ENCODE measurements around the gene MFSD11.

DNA sequence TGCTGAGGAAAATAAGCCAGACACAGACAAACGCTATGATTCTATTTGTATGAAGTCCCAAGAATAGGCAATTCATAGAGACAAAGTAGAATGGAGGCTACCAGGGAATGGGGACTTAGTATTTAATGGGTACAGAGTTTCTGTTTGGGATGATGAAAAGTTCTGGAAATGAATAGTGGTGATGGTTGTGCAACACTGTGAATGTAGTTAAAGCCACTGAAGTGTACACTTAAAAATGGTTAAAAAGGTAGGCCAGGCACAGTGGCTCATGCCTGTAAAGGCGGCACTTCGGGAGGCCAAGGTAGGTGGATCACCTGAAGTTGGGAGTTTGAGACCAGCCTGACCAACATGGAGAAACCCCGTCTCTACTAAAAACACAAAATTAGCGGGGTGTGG is 3.2 kb downstream of the PRPSAP1 start:
- RRBS = no CpG with 5 or more reads among the region's 5 CpGs

DNA sequence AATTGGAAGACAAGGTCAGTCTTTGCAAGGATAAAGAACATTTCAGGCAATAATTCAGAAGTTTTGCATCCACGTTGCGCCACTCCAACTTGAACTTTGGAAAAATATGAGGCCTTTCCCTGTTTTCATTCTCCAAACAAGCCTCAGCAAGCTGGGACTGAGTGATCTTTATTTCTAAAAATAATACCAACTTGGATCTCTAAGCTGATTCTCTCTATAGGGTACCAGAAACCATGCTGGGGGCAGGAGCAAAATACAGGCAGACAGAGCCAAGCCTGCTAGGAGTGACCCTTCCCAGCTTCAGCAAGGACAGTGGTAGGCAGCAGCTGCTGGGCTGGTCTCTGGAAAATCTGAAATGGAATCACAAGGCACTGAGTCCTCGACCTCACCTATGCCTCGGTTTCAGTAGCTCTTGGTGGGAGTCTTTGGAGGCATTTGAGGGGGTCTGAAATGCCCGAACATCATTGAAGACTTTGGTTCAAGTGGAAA is 8.1 kb upstream of the PRPSAP1 start:
- RRBS = no CpG with 5 or more reads among the region's 5 CpGs

DNA sequence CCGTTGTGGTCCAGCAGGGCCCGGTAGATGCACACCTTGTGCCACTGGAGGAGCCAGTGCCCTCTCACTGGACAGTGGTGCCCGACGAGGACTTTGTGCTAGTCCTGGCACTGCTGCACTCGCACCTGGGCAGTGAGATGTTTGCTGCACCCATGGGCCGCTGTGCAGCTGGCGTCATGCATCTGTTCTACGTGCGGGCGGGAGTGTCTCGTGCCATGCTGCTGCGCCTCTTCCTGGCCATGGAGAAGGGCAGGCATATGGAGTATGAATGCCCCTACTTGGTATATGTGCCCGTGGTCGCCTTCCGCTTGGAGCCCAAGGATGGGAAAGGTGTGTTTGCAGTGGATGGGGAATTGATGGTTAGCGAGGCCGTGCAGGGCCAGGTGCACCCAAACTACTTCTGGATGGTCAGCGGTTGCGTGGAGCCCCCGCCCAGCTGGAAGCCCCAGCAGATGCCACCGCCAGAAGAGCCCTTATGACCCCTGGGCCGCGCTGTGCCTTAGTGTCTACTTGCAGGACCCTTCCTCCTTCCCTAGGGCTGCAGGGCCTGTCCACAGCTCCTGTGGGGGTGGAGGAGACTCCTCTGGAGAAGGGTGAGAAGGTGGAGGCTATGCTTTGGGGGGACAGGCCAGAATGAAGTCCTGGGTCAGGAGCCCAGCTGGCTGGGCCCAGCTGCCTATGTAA is 2.8 kb downstream of the SPHK1 start:
- RRBS = no CpG with 5 or more reads among the region's 23 CpGs

- RRBS = 97% methylated on average over 11 of the region's 22 CpGs
Observed at GRCh38 chr17:76390213-76390945, 6.0 kb downstream of the SPHK1 start.

- RRBS = no CpG with 5 or more reads among the region's 4 CpGs
Observed at GRCh38 chr17:76425705-76426213, 27.2 kb downstream of the UBE2O start.

DNA sequence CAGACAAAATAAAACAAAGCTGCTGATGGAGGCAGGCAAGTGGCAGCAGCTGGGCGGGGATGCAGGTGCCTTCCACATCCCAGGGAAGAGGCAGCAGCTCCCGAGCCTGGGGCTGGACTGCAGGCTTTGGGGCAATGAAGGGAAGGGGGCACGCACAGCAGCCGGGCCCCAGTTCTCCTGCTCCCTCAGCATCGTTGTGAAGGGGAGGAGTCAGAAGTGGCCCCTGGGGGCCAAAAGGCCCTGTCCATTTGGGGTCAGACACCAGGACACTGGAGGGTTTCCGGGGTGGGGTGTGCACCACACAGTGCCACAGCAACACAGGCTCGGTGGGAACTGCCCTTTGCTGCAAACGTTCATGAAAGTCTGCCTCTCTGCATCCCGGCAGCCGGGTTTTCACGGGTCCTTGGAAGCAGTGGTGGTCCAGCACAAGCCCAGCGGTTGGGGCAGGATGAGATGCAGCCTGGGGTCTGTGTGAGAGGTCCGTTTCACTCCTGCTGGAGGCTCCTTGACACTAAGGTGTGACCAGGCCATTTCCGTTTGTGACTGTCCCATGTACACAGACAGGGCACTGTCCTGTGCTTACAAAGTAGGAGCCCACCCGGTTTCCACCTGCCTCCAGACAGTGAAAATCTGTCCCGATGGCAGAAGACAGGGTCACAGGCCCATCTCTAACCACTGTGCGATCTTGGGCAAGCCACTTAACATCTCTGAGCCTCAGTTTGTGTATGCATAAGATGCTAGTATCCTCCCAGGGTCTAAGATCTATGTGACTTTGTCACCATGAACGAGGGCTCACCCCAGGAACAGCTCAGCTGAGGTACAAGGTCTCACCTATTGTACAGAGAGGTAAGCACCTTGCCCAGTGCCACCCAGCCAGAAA is 6.2 kb downstream of the RHBDF2 start:
- RRBS = 64% methylated on average over 3 of the region's 18 CpGs

- RRBS = no CpG with 5 or more reads among the region's 19 CpGs
Observed at GRCh38 chr17:76506335-76506785, 5.1 kb upstream of the RHBDF2 start.

DNA sequence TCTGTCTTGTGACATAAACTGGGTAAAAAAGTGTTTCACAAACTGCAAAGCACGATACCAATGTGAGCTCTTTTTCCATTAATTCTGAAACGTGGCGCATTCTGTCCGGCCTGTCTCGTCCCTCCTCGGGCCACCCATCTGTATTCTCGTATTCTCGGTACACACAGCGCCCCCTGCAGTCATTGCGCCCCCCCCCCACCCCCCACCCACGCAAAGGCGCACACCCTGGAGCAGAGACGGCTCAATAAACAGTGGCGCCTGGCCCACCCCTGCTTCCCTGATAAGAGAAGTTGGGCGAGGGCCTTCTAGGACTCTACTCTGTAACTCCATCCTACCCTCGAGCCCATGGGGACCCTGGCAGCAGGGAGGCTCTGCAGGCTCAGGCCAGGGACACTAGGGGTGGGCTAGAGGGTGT is 8.6 kb downstream of the CYGB start:
- RRBS = no CpG with 5 or more reads among the region's 16 CpGs

- RRBS = no CpG with 5 or more reads among the region's 16 CpGs
Observed at GRCh38 chr17:76560865-76561985, 21.4 kb downstream of the PRCD start.

DNA sequence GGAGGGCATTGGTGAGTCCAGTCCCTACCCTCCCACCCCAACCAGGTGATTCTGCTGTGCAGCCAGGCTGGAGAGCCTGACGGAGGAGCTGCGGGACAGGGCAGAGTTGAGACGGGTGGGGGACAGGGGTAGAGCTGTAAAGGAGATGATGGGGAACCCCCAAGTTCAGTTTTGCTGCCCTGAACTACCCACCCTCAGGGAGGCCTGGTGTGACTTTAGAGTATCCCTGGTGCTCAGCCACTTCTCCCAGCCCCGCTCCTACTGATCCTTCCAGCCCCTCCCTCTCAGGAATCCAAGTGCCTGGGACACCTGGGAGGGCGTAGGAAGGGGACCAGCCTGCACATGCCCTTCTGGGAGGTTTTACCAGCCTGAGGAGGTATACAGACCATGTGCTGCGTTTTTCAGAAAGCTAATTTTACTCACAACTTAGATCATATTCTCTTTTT is 4.2 kb downstream of the ST6GALNAC2 start:
- RRBS = no CpG with 5 or more reads among the region's 6 CpGs

GRCh38 chr17:76582556-76583176 is 3.0 kb downstream of the ST6GALNAC2 start:
- RRBS = no CpG with 5 or more reads among the region's 10 CpGs

GRCh38 chr17:76671867-76672365 is 28.4 kb upstream of the ST6GALNAC1 start:
- RRBS = no CpG with 5 or more reads among the region's 23 CpGs

DNA sequence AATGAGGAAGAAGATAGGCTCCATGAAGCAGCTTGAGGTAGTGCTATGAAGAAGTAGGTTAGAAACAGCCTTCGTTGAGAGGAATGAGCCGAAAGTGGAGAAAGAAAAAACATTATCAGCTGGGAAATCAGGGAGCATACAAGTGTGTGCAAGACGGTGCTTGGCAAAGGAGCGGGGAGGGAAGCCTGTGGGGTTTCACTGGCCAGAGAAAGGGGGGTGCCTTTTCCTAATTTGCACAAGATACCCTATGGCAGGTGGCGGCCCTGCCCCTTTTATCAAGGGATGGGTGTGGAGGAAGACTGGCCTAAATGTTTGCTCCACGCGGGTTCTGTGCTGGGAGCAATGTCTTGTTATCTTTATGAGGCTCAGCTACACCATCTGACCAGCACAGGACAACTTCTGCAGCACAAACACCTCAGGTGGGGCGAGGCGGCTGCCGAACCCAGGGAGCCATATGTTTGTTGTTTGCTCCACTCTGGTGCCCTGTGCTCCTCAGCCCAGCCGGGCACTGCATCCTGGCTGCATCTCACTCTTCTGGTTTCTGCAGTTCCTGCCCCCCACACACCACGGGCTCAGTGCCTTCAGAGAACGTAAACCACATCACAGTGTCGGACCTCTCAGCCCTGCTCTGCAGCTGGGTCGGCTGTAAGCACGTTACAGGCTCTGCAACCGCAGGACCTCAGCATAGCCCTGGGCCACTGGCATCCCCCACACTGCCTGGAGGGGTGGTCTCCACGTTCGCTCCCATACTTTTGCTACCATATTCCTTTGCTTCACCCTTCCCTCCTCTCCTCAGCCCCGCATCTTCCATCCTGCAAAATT is 32.5 kb downstream of the MXRA7 start:
- RRBS = no CpG with 5 or more reads among the region's 20 CpGs

- RRBS = 1% methylated on average over 41 of the region's 79 CpGs
Observed at GRCh38 chr17:76737459-76738536, at the start of gene MFSD11. Gene MFSD11, plus strand, starts transcription at chr17:76738119.

- RRBS = no CpG with 5 or more reads among the region's 8 CpGs
Observed at GRCh38 chr17:76843588-76844174, 24.5 kb upstream of the MGAT5B start.

- RRBS = no CpG with 5 or more reads among the region's 22 CpGs
Observed at GRCh38 chr17:76872486-76873193, 4.4 kb downstream of the MGAT5B start.

DNA sequence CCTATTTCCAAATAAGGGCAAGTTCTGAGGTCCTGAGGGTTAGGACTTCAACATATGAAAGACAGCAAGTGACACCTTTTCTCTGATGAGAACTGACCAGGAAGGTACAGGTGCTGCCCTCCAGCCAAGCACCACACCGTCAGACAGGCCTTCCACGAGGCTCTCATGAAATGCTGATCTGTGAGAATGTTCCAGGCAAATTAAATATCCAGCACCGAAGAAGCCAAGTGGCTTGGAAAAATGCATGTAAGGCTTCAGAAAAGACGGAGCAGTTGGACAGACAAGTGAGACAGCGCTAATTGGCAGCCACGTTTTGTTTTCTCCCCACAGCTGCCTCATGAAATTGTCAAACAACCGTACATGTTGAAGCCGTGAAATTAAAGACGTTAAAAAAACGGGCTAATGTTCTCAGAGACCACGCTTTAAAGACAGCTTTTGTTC is 70.5 kb upstream of the SEC14L1 start:
- RRBS = no CpG with 5 or more reads among the region's 11 CpGs

- RRBS = no CpG with 5 or more reads among the region's 11 CpGs
Observed at GRCh38 chr17:77107417-77107969, 33.3 kb upstream of the SEC14L1 start.

DNA sequence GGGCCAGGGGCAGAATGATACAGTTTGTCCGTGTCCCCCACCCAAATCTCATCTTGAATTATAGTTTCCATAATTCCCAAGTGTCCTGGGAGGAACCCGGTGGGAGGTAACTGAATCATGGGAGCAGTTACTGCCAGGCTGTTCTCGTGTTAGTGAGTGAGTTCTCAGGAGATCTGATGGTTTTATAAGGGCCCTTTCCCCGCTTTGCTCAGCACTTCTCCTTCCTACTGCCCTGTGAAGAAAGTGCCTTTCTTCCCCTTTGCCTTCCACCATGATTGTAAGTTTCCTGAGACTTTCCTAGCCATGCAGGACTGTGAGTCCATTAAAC is 28.9 kb upstream of the SEC14L1 start:
- RRBS = no CpG with 5 or more reads among the region's 4 CpGs

DNA sequence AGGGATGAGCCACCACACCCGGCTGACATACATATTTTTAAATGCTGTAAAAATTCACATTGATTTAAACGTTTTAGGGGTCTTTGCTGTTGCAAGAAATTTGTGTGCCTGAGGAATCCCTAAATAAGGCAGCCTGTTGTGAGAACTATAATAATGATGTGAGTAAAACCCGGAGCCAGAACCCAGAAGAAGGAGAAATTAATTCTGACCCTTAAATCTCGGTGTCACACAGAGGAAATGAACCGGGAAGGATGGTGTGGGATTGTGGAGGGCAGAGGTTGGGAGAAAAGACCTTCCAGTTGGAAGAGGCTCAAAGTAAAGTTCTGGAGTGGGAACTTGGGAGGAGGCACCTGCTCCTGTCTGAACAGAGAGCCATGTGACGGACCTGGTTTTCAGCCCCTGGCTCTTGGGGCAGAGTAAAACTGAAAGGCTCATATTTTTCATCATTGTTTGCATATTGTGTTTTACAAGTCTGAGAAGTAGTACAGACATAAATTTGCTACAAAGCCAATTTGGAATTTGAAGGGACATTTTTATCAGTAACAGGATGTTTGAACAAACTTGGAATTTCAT is 24.5 kb upstream of the SEC14L1 start:
- RRBS = 94% methylated on average over 2 of the region's 6 CpGs

All from GM19240 (cell line).